ENCODE data around the genes AGPS and RBM45.

- RRBS: no CpG with 5 or more reads among the region's 7 CpGs
These were observed 10.1 kb downstream of the NFE2L2 start for GRCh38 chr2:177254410-177254865.

- RRBS: 2% methylated on average over 41 of the region's 86 CpGs
These were observed at the start of gene AGPS for GRCh38 chr2:177392247-177393323. AGPS (plus strand) TSS chr2:177392773.

DNA sequence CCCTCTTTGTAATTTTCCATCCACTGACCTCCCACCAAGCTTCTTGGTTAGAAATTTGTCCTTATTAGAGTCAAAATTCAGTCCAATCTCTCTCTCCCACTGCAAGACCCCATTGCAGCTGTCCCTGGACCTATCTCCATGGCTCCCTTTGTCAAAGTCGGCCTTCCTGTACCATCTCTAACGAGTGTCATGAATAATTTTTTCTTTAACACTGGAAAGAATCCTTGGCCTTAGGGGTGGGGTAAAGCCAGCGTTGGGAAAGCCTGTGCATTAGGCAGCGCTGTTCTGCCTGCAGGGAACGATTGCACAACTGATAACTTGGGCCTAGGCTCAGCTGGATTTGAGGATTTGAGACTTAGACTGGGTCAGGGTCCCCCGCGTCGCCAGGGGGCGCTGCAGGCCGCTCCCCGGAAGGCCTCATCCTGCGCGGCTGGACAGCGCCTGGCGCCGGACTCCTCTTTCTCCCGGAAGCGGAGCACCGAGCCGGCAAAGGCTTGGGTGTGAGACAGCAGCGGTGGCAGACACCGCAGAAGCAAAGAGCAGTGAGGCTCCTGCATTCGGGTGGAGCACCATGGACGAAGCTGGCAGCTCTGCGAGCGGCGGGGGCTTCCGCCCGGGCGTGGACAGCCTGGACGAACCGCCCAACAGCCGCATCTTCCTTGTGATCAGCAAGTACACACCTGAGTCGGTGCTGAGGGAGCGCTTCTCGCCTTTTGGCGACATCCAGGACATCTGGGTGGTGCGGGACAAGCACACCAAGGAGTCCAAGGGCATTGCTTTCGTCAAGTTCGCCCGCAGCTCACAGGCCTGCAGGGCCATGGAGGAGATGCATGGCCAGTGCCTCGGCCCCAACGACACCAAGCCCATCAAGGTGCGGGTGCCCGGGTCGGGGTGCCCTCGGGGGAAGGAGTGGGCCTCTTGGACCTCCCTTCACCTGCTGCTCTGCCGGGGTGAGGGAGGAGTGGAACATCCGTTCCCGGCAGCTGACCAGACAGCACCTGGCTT lies at the start of gene RBM45:
Gene RBM45, plus strand, starts transcription at position 462 of the 1,005 bp plus-strand sequence.
- RRBS: 3% methylated on average over 11 of the region's 50 CpGs

DNA sequence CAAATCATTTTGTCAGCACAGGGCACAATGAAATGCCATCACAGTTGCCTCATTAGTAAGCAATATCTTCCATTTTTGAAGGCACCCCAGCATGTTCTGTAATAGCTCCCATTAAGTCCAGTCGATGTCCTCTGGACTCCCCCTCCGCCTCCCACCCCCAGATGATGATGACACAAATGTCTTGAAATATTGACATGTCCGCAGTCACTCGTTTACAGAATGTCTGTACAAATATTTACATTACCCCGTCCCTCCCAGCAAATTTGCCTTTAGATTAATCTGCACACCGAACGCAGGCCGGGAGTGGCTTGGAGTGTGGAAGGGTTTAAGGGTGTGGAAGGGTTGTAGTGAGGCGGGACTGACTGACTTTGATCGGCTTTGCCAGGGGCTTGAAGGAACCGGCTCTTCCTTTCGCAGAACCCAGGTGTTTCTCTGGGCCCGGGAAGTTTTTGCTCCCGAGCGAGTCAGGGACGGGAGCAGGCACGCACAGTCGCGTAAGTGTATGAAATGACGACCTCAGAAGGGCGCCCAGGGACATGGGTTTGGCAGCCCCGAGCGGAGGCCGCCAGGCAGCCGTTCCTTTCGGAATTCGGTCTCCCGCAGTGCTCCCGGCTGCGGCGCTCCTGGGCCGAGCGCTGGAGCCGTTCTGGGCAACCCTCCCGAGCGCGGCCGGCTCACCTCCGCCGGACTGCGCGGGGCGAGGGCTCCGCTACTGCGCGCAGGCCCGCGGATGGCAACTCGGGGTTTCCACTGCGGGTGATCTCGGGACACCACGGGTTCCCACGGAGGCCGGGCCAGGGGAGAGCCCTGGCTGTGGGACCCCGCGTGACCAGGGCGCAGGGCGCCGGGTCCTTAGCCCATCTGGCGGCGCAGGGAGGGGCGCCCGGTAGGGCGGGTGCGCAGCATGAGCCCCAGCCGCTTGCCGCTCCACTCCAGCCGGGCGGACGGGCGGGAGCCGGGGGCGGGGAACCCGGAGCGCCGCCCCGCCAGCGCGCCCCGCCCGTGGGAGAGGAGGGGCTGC lies 556 bp upstream of the OSBPL6 start:
- RRBS: 1% methylated on average over 38 of the region's 81 CpGs

- RRBS: no CpG with 5 or more reads among the region's 4 CpGs
These were observed 10.2 kb downstream of the PLEKHA3 start for GRCh38 chr2:178490374-178490983.

- RRBS: no CpG with 5 or more reads among the region's 6 CpGs
These were observed 15.2 kb downstream of the PLEKHA3 start for GRCh38 chr2:178495476-178495911.

- RRBS: no CpG with 5 or more reads among the region's 13 CpGs
These were observed 52.3 kb downstream of the PLEKHA3 start for GRCh38 chr2:178532513-178532916.

DNA sequence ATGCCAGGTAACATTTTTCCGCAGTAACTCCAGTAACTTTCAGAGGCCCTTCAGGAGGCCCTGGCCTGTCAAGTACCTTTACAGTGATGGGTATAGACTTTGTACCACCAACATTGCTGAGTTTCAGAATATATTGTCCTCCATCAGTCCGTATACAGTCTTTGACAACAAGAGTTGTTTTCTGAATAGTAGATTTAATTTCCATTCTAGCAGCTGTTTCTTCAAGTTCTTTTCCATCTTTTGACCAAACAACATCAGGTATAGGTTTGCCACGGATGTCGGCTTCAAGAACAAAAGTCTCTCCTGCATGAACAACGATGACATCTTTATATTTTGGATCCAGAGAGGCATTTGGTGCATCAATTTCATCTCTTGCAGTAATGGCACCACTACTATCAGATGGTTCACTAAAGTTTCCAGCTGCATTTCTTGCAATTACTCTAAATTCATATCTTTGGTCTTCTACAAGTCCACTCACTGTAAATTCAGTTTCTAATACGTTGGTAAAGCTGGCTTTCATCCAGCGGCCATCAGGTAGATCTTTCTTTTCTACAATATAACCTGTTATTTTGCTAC lies 83.8 kb downstream of the PLEKHA3 start:
- RRBS: no CpG with 5 or more reads among the region's 7 CpGs

DNA sequence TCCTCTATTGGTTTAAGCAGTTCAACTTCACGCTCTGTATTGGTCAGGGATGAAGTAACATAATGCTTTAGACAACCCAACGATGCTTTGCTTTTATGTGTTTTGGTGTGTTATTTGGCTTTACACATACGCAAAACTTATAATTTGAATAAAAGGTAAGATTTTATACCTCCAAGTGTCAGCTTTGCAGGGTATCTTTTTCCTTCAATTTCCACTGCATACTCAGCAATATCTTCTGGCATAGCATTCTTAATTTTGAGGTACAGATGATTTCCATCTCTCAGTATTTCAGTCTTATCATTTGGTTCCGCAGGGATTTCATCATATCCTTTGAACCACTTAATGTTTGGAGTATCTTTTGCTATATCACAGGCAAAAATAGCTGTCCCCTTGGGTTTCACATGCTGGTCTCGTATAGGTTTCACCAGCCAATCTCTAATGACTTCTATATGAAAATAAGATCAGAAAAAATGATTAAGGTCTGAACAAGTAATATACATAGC lies 155.1 kb downstream of the PLEKHA3 start:
- RRBS: no CpG with 5 or more reads among the region's 5 CpGs

GRCh38 chr2:178775506-178776768 lies 31.3 kb downstream of the TTN start:
- RRBS: 76% methylated on average over 3 of the region's 22 CpGs

- RRBS: no CpG with 5 or more reads among the region's 2 CpGs
These were observed 3.2 kb downstream of the TTN start for GRCh38 chr2:178804082-178804324.

DNA sequence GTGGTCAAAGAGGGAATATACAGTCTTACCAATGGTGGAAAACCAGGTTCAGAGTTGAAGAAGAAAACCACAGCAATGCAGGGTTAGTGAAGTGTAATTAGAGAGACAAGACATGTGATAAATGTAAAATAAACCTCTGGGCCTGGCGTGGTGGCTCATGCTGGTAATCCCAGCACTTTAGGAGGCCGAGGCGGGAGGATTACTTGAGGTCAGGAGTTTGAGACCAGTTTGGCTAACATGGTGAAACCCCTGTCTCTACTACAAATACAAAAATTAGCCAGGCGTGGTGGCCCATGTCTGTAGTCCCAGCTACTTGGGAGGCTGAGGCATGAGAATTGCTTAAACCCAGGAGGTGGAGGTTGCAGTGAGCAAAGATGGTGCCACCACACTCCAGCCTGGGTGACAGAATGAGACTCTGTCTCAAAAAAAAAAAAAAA lies 2.3 kb downstream of the TTN start:
- RRBS: no CpG with 5 or more reads among the region's 4 CpGs

GRCh38 chr2:178863678-178864323 lies 56.6 kb upstream of the TTN start:
- RRBS: no CpG with 5 or more reads among the region's 9 CpGs

DNA sequence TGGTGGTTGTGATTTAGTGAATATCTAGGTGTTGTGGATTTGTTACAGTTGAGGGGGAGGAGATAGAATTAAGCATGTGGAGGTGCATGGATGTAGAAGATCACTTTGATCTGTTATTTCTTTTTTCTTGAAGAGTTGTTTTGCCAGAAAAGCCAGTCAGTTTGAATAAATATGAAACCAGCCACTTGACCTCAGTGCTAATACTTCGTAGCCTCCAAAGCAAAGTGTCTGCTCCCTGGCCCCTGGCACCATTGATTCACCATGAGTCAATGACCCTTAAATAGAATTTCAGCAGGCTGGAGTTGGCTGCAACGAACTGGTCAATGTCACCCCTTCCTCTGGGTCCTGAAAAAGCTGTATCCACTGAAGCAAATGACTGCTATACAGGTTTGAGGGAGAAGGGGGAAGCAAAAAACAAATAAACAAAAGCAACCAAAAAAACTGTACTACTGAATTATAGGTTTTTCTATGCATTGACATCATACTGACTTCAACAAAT lies 57.9 kb upstream of the TTN start:
- RRBS: no CpG with 5 or more reads among the region's 2 CpGs

- RRBS: no CpG with 5 or more reads among the region's 2 CpGs
These were observed 84.9 kb upstream of the TTN start for GRCh38 chr2:178892210-178892435.

DNA sequence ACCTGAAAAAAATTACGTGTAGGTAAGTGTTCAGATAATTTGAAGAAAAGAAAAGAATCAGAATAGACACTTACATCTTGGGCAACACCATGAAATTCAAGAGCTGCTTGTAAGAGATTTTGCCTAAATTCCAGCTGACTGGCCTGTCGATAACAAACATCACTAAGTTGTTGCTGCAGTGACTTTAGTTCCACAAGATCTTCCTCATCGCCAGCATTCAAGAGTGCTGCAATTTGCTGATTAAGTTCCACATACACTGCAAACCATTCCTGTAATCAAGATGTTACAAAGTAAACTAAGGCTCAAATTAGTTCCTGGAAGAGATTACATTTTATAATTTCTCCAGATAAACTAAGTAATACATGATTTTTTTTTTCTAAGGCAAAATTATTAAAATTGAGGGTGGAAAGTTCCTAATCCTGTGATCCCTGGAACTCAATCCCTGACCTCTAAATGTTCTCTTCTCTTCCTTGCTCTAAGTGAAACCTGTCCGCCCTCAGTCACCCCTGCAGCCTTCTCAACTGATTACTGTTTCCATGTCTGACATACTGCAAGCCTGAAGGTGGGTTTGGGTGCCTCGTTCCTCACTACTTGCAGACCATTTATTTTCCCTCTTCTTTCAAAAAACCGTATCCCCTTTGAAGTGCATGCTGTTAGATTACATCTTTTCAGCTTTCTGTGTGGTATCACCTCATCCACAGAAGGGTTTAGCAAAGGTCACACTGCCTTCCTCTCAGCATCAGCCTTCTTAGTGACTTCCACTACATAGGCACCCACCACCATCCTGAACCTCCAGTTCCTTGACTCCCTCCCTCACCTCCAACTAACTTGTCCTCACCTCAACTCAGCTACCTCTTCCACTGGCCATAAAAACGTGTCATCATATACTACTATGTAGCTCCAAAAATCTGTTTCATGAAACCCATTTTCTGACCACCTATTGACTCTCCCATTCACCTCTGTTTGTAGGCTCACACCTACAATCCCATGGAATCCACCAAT lies 74.7 kb upstream of the CCDC141 start:
- RRBS: no CpG with 5 or more reads among the region's 7 CpGs

- RRBS: no CpG with 5 or more reads among the region's 9 CpGs
These were observed 89.9 kb upstream of the CCDC141 start for GRCh38 chr2:179139690-179140411.

DNA sequence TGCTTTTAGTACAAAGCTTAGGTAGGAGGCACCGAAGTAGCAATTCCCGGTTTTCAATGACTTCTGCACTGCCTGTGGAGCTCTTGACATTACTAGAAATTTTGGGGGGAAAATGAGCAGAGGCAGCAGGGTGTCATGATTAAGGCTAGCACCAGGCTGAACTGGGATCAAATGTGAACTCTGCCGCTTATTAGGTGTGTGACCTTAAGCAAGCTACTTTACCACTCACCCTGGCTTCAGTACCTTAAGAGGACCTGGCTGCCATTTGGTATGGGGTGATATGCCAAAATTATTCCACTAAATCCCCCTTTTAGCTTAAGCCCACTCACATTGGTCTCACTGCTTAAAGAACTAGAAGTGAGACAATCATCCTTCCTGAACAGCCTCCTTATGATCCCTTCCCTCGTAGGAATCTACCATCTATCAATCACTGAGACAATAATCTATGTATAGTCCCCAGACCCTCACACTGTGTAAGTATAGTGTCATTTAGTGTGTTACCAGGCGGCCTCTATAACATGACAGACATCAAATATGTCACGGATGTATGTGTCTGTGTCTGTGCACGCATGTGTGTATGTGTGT lies 36.9 kb downstream of the SESTD1 start:
- RRBS: no CpG with 5 or more reads among the region's 7 CpGs

GRCh38 chr2:179263112-179263355 lies 1.6 kb downstream of the SESTD1 start:
- RRBS: no CpG with 5 or more reads among the region's 3 CpGs

DNA sequence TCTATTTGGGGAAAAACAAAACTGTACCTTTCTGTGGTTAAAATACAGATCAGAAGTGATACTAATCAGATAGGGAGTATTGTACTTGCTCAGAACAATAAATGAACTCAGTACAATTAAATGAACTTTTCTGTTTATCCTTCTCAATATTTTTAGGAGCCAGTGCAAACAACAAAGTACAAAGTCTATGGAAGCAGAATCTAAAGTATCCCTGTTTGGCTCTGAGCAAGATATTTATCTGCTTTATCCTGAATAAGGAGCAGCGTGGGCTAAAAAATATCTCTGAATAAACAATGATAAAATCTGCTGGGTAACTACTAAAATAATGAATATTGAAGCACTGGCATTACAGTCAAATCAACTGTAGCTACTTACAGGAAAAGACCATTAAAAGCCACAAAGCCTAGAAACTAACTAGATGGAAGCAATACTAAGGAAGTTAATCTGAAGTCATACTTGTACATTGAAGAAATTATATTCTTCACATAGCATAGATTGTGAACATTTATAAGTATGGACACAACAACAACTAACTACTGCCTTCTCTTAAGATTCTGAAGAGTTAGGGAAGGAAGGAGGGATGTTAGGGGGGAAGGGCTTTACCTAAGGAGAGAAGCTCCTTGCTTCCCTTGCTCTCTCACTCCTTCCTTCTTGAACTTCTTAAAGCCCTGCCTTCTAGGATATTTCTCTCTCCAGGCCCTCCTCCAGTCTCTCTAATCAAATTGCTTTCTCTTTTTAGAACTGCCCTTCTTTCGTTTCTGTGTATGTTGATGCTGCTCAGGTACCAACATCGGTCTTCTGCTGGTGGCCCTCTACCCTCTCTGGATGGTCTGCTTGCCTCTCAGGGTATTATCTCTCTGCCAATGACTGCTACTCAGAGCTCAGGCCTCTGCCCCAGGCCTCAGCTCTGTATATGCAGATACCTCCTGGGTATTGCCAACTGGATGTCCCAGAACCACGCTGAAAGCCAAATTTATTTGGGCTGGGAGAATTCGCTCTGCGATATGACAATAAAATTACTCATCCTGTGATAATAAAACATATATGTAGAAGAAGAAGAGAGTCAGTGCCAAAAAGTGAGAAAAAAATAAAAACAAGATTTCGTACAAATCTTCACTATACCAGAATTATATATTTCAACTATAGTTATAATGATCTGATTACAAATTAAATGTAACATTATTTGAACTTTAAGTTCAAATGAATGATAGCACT lies 286.8 kb downstream of the ZNF385B start:
- RRBS: no CpG with 5 or more reads among the region's 7 CpGs